Cardiac septum (tissue), 1 donor: Measurements from ENCODE around the gene SLITRK3.

DNA sequence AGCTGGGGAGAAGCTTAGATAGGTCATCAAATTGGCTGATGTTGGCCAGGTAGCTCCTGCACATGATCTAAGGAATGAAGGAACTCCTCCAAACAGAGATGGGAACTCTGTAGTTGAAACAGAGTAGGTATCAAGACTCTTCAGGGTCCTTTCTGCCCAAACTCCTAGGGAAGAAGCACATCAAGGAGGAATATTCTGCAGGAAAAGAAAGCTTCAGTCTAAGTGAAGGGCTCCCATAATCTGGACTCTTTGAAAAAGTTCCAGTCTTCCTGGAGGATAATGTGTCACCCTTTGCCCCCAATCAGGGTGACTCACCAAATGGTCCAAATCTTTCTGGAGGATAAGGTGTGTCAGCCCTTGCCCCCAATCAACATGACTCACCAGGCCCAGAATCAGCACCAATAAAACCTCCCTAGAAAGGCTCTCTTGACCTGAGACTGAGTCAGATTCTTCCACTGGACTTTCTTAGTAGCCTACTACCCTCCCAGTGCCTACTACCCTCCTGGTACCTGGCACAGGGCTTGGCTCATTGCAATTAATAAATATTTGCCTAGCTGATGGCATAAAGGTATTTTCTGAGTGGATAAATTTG lies 9.6 kb upstream of the ARL14 start:
- PRO-cap, result no peak

- PRO-cap, result no peak
These were observed 3.3 kb downstream of the PPM1L start for GRCh38 chr3:160759319-160759835.

GRCh38 chr3:160840344-160840760 lies 84.3 kb downstream of the PPM1L start:
- PRO-cap, result no peak

GRCh38 chr3:160886923-160887438 lies 130.9 kb downstream of the PPM1L start:
- PRO-cap, result no peak

- PRO-cap, result unidirectional peak, plus-strand start at chr3:161016696
These were observed 88.7 kb downstream of the B3GALNT1 start for GRCh38 chr3:161016404-161016832.

DNA sequence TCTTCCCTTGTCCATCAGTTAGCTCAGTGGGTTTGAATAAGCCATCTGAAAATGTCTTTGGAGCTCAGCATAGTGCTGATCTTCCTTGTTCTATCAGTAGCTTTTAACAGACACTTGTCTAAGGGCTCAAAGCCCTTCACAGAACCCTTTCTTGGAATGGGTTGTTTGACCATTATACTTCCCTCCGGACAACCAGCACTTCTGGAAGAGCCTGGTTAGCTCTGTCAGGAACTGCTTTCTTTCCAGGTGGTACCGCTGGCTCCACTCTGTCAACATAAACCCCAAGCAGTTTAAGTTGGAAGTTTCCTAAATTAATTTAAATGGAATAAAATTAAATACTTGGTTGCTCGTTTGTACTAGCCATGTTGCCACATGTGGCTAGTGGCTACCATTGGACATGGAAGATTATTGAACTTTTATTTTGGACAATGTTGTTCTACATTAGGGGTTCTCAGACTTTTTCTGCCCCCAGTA lies 1.8 kb downstream of the NMD3 start:
- PRO-cap, result unidirectional peak, minus-strand start at position 95 of the sequence

DNA sequence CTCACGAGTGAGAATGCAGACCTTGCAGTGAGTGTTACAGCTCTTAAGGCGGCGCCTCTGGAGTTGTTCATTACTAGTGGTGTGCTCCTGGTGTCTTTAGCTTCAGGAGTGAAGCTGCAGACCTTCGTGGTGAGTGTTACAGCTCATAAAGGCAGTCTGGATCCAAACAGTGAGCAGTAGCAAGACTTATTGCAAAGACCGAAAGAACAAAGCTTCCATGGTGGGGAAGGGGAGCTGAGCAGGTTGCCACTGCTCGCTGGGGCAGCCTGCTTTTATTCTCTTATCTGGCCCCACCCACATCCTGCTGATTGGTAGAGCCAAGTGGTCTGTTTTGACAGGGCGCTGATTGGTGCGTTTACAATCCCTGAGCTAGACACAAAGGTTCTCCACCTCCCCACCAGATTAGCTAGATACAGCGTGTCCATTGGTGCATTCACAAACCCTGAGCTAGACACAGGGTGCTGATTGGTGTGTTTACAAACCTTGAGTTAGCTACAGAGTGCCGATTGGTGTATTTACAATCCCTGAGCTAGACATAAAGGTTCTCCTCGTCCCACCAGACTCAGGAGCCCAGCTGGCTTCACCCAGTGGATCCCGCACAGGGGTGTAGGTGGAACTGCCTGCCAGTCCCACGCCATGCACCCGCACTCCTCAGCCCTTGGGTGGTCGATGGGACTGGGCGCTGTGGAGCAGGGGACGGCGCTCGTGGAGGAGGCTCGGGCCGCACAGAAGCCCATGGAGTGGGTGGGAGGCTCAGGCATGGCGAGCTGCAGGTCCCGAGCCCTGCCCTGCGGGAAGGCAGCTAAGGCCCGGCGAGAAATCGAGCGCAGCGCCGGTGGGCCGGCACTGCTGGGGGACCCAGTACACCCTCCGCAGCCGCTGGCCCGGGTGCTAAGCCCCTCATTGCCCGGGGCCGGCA lies 1526.4 kb downstream of the SI start:
- PRO-cap, result no peak

- PRO-cap, result no peak
These were observed 617.4 kb downstream of the SI start for GRCh38 chr3:164460856-164461262.

DNA sequence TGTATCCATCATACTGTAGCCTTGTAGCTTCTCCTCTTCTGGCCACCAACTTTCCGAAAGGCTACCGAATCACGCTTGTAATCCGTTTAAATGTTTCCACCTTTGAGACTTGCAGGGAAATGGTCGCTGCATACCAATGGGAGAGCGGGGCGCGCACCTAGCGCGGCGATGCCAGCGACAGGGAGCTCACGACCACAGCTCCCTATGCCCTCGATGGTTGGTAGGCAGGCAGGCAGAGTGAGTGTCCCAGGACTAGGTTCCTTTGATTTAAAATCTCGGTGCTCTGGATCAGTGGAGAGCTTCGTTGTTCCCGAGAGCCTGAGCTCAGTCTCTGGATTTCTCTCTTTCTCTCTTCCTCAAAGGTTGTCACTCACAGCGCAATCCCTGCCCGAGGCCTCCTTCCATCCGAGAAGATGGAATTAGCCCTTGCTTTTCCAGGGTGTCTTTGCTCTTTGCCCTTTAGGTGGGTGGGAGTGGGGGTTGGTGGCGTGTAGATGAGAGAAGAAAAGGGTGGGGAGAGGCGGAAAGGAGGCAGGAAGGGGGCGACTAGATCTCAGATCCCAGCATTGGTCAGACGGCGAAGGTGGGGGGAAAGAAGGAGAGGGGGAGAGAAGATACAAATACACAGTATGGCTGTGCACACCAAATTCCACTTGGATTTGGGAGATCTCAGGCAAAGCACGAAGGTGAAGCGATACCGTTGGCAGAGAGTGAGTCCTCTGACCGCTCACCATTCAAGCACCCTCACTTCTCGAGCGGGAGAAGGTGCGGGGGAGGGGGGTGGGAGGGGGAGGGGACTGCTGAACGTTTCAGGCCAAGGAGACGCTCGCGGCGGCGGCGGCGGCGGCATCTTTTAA lies at the start of gene SLITRK3:
Gene SLITRK3, minus strand, starts transcription at position 721 of the 857 bp plus-strand sequence.
- PRO-cap, result no peak

DNA sequence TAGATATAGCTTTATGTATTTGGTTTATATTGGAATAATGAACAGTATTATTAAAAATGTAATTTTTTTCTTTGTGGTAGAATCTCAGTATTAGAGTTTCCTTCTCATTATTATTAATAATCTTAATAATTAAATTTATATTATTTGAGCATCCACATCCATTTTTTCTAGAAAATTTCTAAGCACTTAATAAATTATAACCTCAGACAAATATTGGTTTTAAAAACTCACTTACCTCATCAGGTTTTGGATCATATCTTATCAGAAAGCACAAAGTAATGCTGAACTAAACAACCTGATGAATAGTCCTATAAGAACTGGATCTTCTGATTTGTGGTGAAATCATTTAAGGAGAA lies 362 bp downstream of the SERPINI2 start:
- PRO-cap, result no peak

DNA sequence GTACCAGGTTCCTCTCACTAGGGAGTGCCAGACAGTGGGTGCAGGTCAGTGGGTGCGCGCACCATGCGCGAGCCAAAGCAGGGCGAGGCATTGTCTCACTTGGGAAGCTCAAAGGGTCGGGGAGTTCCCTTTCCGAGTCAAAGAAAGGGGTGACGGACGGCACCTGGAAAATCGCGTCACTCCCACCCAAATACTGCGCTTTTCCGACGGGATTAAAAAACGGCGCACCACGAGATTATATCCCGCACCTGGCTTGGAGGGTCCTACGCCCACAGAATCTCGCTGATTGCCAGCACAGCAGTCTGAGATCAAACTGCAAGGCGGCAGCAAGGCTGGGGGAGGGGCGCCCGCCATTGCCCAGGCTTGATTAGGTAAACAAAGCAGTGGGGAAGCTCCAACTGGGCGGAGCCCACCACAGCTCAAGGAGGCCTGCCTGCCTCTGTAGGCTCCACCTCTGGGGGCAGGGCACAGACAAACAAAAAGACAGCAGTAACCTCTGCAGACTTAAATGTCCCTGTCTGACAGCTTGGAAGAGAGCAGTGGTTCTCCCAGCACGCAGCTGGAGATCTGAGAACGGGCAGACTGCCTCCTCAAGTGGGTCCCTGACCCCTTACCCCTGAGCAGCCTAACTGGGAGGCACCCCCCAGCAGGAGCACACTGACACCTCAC lies 84.5 kb downstream of the GOLIM4 start:
- PRO-cap, result no peak

DNA sequence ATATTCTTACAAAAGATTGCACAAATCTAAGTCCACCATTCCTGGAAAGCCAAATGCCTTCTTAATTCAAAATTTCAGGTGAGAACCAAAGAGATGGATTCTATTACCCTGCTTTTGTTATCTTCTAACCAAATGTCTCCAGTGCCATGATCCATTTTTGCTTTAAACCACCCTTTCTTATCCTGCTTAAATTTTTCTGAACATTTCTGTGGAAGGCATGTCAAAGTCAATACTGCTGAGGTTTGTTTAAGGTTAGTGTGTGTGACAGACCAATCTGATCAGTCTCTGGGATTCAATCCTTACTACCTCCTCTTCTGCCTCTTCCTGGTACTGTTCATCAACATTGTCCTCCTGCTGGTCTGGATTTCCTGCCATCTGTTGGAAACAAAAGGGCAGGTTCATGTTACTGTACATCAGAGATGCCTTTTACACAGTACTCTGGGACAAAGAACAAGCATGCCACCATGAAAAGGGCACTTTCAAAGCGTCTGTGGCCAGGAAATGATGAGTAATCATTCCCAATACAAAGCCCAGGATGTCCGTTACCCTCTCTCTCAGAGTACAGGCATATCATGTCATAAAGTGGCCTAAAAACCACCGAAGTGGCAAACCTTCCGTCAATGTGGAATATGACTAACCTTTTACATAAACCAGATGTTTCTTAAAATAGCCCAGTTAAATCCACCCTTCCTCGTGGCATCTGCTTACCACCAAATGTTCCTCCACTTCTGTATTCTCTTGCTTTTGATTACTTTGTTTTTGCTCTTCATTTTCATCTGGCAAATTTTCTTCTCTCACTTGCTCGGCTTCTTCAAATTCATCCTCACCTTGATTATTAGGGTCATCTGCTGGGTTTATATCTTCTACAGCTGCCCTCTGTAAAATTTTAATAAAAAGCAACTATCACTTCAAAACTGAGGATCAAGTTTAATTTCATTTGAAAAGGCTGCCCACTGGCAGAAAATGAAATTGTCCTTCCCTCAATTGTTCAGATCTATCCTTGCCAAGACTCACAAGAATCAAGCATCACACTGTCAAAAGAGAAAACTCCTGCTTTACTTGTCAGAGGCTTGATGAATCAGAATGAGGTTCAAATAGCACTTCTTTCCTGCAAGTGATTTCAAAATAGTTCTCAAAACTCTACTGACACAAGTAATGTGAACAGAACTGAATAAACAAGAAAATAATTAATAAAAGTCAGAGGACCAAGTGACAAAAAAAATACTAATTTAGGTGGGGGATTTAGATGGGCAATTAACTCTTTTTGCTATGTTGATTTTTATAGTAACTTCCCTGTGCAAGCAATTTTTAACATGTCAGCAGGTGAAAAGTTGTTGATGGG lies 71.0 kb downstream of the GOLIM4 start:
- PRO-cap, result no peak

DNA sequence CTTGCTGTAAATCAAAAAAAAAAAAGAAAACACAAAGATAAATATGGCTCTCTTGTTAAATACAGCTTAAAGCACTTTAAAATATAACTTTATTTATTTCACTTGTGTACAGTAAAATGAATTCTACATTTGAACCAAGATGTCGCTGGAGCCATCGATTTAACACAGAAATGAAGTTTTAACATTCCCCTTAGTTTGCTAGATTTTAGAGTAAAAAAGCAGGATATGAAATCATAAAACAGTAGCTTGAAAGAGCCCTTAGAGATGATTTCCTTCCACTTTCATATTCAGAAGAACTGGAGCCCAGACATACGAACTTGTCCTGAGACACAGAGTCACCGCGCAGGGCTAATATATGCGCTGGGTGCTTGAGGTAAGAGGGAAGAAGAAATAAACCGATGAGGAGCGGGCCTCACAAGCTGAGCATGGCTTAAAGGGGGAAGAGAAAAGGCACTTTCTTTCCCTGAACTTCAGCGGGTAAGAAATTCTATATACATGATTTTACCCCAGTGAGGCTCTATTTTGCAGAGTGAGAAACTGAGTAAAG lies 50.8 kb downstream of the GOLIM4 start:
- PRO-cap, result no peak

GRCh38 chr3:168091833-168092639 lies 3.7 kb downstream of the GOLIM4 start:
- PRO-cap, result no peak

GRCh38 chr3:168859179-168859661 lies 763.5 kb upstream of the GOLIM4 start:
- PRO-cap, result no peak

DNA sequence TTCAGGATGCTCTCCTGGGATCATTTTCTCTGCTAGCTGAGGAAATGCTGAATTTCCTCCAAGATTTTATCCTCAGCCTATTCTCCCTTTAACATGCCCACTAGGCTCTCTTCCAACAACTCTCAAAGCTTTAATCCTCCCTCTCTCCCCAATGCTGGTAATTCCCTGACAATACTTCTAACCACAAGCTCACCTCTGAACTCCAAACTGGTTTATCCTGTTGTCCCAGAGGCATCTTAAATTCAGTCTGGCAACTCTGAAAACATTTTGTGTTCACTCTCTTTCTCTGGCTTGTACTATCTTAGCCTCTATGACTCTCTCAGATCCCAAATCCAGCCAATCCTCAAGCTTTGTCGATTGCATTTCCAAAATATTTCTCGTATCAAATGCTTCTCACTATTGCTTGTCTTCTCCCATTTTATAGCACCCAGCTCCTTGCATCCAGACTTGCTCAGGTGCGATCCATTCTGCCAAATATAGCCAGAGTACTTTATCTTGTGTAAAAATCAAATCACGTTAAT lies 490.2 kb downstream of the MECOM start:
- PRO-cap, result no peak

GRCh38 chr3:169483651-169484217 lies 179.8 kb downstream of the MECOM start:
- PRO-cap, result no peak

DNA sequence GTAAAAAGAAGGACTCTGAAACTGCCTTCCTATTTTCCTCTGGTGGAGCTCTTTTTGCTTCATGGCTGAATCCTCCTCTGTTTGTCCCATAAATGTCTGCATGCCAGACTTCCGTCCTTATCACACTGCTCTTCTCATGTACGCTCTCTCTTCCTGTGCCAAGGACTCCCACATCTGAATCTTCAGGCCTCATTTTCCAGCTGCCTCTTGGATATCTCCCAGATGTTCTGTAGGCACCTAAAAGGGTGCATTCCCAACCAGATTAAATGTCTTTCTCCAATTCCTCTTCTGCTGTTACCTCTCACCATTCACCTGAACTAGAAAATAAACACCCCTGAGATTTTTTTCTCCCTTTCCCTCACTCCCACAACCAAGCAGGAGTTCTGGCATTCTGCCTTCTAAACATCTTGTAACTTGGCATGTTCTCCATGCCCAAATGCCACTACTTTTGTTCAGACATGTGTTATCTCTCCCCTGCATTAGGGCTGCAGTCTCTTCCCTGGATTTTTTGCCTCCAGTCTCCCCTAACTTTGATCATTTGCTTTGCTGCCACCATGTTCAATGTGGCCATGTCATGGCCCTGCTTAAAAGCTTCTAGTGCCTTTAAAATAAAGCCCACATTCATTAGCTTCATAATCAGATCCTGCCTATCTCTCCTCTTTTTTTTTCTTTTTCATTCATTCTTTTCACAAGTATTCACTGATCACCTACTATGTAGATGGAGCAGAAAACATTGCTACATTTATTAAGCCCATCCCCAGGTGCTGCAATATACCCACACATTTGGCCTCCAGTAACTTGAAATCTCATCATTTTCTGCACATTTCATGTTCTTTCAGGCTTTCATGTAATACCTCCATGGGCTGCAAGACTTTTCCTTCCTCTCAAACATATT lies 123.3 kb downstream of the MECOM start:
- PRO-cap, result no peak

GRCh38 chr3:169669020-169669542 lies 5.6 kb upstream of the MECOM start:
- PRO-cap, result unidirectional peak, minus-strand start at chr3:169669153; unidirectional peak, minus-strand start at chr3:169669222

- PRO-cap, result no peak
These were observed 9.6 kb upstream of the LRRC34 start for GRCh38 chr3:169821980-169822979.